Colonic mucosa (tissue), 1 donor: Measurements from ENCODE around the genes MRPL19 and RNF181.

- PRO-cap: bidirectional peak, plus-strand start at chr2:75646794, minus-strand start at chr2:75646685
Observed at GRCh38 chr2:75646385-75647702, at the start of gene MRPL19. Gene MRPL19 (plus strand): TSS chr2:75646783.

DNA sequence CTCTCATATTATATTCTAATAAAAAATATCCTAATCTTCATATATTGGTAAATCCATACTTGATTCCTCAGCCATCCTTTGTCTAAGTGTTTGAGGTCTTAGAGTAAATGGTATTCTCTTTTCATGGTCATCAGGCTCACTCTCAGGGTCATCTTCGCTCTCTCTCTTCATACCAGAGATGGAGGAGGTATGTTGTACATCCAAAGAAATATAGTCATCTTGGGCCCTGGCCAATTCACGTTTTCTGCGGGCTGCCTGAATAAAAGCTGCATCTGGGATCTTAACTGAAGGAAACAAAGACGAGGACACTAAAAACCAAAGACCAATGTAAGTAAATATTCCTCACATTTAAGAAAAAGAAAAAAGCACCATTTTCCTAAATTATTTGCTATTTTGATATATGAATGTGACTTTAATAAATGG is 8.6 kb downstream of the GCFC2 start:
- PRO-cap: no peak

GRCh38 chr2:75873016-75873334 is 162.3 kb upstream of the GCFC2 start:
- PRO-cap: no peak

GRCh38 chr2:75920858-75921713 is 210.4 kb upstream of the GCFC2 start:
- PRO-cap: no peak

DNA sequence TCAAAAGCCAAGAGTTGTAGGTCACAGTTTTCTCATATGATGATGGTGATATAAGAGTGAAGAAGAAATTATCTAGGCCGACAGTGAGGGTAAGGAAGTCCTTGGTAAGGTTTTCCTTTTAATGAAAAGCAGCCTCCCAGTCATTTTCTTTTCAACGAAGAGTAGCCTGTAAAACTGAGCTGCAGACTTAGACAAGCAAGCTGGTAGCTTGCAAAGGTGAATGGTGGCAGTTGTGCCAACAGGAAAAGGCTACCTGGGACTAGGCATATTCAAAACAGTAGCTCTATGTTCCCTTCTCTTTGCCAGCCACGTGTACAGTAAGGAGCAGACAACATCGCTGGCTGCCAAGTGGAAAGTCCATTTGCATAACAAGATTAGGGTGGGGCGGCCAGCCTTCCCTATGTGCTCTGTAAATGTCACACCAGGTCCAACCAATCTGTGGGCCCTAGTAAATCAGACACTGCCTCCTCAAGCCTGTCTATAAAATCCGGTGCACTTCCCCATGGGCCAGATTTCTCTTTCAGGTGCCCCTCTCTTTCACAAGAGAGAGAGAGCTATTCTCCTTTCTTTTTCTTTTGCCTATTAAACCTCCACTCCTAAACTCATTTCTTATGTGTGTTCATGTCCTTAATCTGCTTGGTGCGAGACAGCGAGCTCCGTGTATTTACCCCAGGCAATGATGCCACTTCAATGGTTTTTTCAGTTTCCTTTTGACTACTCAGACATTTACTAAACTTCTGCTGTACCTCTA is 297.3 kb upstream of the GCFC2 start:
- PRO-cap: unidirectional peak, plus-strand start at position 510 of the sequence

GRCh38 chr2:77513213-77513723 is 8.9 kb downstream of the LRRTM4 start:
- PRO-cap: no peak

- PRO-cap: no peak
Observed at GRCh38 chr2:81481127-81481874, 1176.7 kb upstream of the LRRTM1 start.

DNA sequence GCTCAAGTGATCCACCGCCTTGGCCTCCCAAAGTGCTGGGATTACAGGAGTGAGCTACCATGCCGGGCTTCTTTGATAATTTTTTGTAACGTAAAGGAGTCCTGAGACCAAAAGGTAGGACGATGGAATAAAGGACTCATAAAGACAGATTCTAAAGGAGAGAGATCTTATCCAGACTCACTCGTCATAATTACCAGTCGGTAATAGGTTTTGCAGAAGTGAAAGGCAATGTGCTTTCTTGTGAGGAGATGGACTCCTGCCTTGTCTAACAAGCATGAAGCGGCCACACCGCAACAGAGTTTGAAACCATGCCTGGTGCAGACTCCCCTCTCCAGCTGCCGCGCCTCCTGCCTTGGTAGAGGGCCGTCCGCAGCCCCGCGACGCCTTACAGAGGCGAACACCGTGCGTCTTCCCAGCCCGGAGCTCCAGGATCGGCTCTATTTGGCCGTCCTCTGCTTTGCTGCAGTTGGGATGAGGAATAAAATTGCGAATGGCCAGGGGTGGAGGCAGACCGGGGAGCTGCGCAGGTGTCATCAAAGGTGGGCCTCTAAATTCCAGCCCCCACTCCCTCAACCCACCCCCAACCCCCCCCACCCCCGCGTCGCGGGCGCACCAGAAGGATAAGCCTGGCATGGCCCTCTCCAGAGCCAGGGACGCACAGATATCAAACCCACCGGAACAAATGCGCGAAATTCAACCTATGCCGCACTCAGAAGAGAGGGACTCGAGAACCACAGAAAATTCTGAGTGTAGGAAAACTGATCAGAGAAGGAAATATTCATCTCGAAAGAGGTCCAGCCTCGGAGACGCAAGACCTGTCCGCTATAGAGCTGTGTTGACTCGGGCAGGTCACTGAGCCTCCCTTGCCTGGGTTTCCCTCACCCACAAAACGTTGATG is 1.2 kb downstream of the TRABD2A start:
- PRO-cap: no peak

DNA sequence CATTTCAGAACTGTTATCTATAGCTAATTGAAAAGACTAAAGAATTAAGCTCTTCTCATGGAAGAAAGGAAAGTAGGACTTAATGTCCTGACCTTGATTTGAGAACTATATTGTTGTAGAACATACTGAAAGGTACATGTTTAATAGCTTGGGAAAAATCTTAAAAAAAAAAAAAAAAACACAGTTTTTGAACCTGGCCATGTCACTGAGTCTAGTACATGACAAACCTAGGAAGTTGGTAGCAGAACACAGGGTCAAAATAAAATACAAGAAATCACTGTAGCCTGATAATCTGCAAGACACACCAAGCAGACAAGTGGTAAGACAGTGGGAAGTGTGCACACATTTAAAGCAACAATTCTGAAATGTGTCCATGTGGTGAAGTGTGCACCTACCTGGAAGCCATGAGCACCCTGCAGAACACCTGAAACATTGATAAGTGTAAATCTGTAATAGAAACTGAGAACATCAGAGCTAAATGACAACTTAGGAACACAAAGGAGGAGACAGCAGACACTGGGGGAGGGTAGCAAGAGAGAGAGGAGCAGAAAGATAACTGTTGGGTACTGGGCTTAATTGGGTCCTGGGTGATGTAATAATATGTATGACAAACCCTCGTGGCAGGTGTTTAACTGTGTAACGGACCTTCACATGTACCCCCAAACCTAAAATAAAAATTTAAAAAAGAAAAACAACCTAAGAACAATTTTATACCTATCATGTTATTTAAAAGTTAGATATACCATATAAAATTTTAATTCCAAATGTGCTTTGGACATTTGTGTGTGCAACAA is 76.7 kb downstream of the KCMF1 start:
- PRO-cap: no peak

DNA sequence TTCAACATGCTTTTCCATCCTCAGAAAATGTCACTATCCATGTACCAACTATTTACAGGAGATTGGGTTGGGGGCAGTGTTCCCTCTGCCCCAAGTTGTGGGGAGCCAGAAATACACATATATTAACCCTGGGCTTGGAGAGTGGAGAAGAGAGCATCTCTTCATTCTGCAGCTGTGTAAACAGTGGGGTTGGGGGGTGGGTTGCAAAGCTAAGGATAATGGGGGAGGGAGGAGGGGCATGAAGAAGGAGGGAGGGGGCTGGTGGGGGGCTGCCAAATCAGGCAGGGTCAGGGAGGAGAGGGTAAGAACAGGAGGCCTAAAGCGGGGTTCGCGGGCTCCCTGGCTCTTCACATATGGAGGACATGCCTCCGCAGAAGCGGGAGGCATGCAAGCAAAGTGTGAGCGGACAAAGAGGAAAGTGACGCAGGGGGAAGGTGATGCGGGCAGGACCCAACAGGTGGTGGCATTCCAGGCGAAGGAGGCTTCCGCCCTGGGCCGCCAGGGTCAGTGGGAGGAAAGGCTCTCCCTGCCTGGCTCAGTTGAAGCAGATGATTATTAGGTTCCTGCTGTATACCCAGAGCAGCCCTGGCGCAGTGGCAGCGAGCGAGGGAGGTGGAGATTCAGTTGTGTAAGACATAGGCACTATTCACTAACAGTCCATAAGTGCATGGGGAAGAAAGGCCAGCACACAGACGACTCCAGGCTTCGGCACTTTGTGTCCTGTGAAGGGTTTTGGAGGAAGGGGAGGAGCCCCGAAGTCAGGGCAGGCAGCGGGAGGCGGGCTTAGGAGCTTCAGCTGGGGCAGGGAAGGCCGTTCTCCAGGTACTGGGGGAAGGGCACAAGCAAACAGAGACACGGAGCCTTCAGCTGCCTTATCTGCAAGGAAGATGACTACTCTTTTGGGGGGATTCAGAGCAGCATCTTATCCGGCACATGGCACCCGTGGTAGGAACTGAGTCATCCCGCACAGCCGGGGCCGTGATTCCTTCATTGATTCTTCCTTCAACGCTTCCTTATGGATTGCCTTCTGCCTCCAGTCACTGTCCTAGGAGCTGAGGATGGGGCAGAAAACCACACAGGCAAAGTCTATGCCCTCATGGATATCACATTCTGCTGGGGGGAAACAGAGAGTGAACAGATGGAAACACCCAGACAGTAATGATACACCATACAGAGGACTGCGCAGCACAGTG is 89.9 kb downstream of the TGOLN2 start:
- PRO-cap: no peak

DNA sequence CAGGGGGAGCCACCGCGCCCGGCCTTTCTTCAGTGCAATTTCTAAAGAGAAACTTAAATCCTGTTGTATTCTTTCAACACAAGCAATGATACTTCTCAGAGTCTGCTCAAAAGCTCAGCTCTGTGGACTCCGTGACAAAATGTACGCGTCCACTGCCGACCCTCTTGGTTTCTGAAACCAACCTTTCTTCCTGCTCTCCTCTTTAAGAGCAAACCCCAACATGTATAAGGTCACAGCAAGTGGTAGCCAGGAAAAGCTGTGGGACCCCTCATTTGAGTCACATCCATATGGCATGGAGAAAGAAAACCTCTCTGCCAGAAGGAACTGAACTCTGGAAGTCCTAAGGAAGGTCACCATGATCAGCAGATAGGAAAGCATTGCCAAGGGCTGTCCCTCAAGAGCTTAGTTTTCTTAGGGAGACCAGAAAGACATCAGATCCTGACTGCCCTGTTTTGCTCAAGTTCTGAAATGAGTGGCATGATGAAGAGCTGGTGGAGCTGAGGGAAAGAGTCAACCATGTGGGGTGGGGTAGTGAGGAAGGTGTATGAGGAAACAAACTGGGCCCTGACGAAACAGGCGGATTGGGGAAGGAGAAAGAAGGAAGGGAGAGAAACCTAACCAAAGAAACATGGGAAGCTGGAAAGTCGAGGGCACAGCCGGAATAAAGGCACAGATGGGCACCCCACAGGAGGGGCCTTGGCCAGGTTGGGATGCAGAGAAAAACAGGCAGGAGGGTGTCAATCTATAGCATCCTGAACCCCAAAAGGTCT is 8.2 kb downstream of the TGOLN2 start:
- PRO-cap: no peak

- PRO-cap: no peak
Observed at GRCh38 chr2:85323447-85324154, 4.2 kb downstream of the TGOLN2 start.

DNA sequence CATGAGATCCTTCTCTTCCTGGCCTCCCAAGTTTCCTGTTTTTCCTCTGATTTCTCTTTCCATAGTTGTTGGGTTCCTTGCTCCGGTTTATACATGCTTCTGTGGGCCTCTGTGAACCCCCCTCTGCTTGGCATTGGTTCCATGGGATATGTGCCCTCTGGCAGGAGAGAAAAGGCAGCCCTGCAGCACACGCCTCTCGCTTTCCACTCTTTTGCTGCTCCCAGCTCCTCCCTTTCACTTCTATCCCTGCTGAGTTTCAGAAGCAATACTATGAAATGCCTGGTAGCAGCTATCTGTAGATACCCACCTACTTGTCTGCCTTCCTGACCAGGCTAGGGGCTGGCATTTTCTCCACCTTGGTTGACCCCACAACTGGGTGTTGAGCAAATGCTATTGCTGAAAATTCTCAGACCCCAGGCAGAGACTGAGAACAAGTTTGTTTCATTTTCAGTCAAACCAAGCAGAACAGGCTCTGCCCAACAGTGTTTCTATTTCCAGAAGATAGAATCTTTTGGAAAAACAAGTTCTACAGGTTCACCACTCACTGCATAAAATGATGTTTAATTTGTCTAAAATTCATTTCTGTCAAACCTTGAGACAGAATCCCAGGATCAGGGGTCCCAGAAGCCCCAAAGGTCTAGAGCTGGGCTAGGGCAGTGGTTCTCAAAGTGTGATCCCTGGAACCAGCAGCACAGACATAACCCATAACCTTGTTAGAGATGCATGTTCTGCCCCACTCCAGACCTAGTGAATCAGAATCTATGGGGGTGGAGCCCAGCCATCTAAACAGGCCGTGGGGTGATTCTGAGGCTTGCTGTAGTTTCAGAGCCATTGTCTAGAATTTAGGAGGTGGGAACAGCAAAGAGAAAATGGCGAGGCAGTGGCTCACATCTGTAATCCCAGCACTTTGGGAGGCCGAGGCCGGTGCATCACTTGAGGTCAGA is 13.3 kb downstream of the CAPG start:
- PRO-cap: no peak

DNA sequence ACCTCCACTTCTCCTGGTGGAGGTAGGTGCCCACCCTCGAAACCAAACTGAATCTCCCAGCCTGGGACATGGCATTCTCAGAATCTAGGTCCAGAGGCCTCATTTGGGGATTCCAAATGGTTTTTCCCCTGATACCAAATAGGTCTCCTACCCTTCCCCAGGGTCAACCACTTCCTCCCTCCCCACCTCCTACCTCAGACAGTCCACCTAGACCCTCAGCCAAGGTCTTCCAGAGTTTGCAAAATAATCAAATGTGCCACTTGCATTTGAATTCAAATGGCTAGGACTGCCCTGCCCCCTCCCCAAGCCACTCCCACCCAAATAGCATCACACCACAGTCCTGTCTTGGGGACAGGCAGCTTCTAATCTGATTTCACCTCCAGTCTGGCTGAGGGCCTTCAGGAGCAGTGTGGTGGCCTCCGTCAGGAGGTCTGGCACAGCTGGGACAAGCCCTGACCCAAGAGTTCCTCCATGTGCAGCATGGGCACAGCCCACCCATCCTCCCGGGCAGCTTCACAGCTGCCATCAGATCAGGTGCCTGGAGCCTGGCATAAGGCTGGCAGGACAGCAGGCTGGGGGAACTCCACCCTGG is 497 bp downstream of the CAPG start:
- PRO-cap: no peak

- PRO-cap: no peak
Observed at GRCh38 chr2:85412588-85413460, 2.7 kb upstream of the CAPG start.

GRCh38 chr2:85504536-85505625 is 34.1 kb upstream of the MAT2A start:
- PRO-cap: no peak

GRCh38 chr2:85538134-85538234 is 984 bp upstream of the MAT2A start:
- PRO-cap: no peak

DNA sequence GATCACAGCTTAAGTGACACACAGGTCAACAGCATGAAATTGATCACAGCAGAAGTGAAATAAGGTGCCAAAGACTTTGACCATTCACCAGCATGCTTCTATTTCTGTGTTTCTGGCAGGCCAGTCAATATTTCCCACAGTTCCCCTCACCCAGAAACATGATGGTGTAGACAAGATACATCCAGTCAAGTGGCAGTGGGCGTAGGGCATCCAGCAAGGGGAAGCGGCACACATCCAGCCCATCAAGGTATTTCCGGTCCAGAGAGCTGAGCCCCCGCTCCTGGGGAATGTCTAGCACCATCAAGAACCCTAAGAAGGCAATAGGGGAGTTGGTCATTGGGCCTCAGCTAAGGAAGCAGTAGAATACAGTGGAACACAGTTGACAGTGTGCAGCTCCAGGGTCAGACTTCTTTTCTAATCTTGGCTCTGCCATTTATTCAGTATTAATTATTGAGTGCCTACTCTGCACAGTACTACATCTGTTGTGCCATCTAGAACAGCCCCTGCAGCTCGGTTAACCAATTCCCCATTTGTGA is 2.5 kb downstream of the GGCX start:
- PRO-cap: no peak

GRCh38 chr2:85582377-85583013 is 1.7 kb upstream of the VAMP5 start:
- PRO-cap: no peak

DNA sequence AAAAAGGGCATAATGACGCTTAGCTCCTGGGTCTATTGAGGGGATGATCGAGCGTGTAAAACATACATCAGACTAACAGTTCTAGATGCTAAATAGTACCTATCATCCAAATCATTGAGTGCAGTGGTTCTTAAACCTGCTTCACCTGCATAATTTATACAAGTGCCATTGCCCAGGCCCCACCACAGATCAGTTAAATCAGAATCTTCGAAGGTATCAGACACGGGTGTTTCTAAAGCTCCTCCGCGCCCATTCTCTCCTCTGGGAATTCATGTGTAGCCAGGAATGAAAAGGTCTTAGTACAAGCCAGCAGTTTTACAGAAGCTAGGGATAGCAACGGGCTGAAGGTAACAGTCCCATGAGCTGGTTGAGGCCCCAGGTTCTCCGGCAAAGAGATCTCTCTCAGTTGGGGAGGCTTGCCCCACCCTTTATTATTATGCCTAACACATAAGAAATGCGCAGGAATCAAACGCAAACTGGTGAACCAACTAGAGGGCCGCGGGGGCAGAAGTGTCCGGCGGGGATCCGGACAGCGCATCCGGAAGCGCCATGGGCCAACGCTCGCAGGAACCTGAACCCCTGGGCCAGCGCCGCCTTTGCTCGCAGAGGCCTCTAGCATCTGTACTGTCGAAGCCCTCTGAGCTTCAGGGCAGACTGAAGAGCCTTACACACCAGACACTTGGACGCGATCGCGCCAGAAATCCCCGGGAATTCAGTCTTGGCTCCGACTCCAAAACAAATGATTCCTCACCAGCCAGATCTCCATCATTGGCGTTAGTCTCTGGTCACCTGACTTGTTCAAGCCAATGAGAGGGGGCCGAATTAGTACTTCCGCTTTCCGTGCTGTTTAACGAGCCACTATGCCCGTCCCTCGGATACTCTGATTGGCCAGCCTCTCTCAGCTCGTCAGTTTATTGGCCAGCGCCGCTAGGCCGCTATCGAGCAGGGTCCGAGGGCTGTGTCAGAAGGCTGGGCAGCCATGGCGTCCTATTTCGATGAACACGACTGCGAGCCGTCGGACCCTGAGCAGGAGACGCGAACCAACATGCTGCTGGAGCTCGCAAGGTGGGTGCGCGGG is at the start of gene RNF181:
TSS of gene RNF181 (plus strand) at position 961 of the 1,078 bp plus-strand sequence.
- PRO-cap: bidirectional peak, plus-strand start at position 964 of the sequence, minus-strand start at position 741 of the sequence